ENCODE measurements around the gene SERPINA6.

- RRBS = no CpG with 5 or more reads among the region's 11 CpGs
Measured at GRCh38 chr14:92671121-92671931, 77.1 kb downstream of the LGMN start.

DNA sequence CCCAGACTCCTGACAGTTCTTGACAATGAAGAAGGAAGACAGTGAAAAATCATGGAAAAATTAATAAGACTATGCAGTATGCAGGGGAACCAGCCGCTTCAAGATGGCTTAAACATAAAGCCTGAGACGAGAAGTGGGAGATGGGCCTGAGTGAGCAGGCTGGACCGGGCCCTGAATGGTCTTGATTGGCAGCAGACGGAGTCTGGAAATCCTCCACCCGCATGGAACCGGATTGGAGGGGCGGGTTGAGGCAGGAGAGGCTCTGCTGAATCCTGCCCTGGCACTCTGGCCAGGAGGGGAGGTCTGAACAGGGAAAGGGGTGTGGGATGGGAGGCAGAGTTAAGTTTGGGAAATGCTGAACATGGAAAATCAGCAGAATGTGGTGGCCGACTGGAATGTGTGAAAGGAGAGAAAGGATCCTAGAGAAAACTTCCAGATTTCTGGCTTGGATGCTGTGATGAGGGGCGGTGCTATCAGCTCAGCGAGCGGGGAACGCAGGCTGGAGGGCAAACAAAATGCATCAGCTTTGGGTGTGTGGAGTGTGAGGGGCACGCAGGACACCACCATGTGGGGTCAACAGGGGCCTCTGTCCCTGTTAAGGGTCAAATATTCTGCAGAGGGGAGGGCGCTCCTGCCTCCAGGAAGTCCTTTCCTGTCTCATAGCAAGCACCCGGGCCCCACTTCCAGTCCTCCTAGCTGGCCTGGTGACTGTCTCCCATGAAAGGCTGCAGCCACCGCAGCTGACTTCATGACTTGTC lies 53.9 kb downstream of the LGMN start:
- RRBS = 89% methylated on average over 4 of the region's 16 CpGs

- RRBS = no CpG with 5 or more reads among the region's 6 CpGs
Measured at GRCh38 chr14:92964588-92965243, 41.8 kb downstream of the CHGA start.

DNA sequence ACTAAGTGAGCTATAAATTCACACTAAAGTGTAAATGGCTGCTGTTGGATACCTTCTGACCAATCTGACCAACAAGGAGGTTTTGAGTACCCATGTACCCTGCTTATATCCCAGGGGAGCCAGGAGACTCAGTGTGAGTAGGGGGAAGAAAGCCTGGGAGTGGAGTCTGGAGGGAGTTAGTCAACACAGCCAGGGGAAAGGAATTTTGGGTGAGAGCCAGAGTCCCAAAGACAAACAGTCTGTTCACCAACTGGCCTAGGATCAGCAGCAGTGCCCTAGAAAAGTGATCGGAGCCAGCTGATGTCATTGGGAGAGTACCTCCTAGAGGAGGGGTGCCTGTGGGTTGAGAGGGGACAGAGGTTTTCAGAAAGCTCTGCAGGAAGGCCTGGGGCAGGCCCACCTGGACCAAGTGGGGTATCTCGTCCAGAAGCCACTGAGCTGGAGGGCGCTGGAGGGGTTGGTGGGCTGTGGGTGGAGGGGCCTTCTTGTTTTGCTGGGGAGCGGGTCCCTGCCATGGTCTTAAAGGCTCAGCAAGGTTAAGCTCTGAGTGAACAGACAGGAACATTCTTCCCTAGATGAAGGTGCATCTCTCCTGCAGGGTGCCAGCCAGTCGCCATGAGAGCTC lies 63.4 kb downstream of the CHGA start:
- RRBS = no CpG with 5 or more reads among the region's 5 CpGs

- RRBS = no CpG with 5 or more reads among the region's 7 CpGs
Measured at GRCh38 chr14:93135253-93135935, 19.7 kb upstream of the ITPK1 start.

GRCh38 chr14:93256977-93257902 lies 50.2 kb downstream of the UBR7 start:
- RRBS = no CpG with 5 or more reads among the region's 3 CpGs

GRCh38 chr14:93743908-93744640 lies 44.2 kb downstream of the PRIMA1 start:
- RRBS = no CpG with 5 or more reads among the region's 23 CpGs

- RRBS = no CpG with 5 or more reads among the region's 7 CpGs
Measured at GRCh38 chr14:93955150-93955510, 21.2 kb downstream of the ASB2 start.

DNA sequence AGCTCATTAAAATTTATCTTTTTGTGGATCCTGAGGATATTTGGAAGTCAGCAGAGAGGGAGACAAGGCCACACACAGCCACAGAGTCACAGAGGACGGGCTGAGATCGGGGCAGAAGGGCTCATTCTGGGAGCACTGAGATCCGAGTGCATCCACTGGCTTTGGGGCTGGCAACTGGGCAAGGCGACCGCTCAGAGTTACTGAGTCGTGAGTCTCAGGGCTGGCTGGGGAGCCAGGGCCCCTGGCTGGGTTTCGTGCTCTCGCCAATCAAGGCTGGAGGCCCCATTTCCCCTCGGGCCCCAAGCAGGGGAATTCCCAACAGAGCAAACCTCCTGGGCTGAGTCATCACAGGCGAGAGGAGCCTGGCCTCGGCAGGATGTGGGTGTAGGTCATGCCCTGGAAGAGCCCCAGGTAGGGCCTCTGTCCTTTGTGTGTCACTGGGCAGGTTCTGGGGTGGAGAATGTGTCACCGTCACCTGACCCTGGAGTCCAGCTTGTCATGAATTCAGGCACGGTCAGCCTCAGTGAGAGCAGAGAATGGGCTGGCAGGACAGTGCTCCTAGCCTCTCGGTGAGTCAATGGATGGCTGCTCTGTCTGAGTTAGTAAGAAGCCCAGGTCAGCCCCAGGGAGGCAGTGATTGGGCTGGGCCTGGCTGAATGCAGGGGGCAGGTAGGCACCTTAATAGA lies 17.0 kb downstream of the ASB2 start:
- RRBS = no CpG with 5 or more reads among the region's 14 CpGs

GRCh38 chr14:93970852-93971517 lies 5.4 kb downstream of the ASB2 start:
- RRBS = no CpG with 5 or more reads among the region's 16 CpGs

DNA sequence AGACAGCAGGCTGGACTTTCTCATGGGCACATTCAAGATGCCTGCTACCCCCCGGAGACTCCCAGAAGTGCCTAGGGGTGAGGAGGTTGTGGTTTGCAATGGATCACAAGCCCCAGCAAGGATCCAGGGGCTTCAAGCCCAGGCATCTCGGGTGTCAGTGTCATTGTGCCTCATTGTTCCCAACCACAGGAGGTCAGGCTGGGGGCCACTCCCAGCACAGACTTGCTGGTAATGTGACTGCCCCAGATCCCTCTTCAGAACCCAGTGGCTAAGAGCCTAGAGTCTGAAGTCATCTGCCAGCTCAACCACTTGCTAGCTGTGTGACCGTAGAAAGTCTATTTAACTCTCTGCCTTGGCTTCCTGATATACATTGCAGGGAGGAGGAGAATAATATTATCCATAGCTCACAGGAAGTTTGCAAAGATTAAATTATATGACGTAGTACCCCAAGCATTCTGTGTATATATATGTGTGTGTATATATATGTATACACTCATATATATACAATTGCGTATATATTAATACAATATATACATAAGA lies 7.7 kb upstream of the ASB2 start:
- RRBS = no CpG with 5 or more reads among the region's 5 CpGs

DNA sequence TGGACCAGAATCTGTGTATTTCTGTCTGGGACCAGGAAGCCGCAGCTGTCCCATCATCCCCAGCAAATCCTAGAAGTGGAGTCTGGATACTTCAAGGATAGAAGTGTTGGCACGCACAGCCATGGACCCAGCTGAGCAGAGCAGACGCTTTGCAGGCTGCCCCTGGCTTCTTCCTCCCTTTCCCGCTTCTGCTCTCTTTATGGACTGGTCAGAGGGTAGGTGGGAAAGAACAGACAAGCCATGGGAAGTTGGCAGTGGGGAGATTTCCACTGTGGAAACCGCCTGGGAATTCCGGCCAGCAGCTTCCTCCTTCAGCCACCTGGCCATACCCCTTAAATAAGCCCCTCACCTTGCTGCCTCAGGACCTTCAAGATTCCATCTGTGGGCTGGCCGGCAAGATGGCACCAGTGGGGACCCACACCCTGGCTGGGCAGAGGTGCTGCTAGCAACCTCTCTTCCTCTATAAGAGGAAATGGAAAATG lies 20.6 kb downstream of the OTUB2 start:
- RRBS = no CpG with 5 or more reads among the region's 7 CpGs

- RRBS = no CpG with 5 or more reads among the region's 1 CpG
Measured at GRCh38 chr14:94058470-94058865, 22.5 kb downstream of the DDX24 start.

DNA sequence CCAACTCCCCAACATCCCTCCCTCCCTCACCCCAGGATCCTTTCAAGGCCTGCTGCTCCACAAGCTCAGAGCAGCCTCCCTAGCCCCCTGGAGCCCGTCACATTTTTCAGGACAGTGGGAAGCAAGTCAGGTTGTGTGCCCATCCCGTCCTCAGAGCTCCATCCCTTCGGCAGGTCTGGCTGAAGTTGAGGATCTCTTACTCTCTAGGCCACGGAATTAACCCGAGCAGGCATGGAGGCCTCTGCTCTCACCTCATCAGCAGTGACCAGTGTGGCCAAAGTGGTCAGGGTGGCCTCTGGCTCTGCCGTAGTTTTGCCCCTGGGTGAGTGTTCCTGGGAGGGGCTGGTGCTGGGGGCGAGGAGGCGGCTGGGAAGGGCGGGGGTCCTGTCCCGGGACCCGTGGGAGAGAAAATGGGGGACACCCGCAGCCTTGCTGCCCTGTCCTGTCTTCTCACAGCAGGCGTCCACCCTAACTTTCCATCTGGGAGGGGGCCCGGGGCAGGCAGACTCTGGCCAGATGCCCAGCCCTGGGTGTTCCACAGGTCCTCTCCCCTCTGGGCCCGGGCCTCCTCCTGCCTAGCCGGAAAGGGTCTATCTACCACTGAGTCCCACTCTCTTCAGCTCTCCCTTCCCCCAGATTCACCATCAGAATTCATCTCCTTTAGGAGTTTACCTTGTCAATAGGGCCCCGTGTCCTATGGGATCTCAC lies 17.8 kb downstream of the IFI27L2 start:
- RRBS = 85% methylated on average over 2 of the region's 17 CpGs

GRCh38 chr14:94116277-94116900 lies 13.0 kb downstream of the IFI27L2 start:
- RRBS = no CpG with 5 or more reads among the region's 12 CpGs

DNA sequence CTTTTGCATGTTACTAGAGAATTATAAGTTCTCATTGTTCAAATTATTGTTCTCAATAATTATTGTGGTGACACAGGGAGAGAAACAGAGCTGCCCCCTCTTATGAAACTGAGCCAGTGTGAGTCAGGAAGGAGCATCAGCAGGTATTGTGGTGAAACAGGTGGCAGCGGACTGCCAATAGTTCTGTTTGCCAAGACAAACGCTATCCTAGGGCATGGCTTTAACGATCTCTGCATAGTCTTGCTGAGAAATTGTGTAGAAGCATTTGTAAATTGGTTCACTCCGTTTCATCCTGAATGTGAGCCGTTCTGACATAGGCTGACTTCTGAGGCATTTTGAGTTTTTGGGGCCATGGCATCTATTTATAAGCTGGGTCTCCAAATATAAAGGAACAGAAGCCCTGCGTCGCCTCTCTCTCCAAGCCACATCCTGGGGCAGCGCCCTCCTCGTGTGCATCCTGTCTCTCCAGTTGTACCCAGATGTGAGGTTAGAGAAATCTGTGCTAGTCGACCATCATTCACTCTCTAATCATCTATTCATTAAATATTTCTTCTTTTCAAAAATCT lies 15.8 kb upstream of the PPP4R4 start:
- RRBS = no CpG with 5 or more reads among the region's 10 CpGs

GRCh38 chr14:94162085-94162301 lies 12.1 kb upstream of the PPP4R4 start:
- RRBS = no CpG with 5 or more reads among the region's 1 CpG

GRCh38 chr14:94290757-94291103 lies 2.3 kb downstream of the SERPINA10 start:
- RRBS = no CpG with 5 or more reads among the region's 5 CpGs

DNA sequence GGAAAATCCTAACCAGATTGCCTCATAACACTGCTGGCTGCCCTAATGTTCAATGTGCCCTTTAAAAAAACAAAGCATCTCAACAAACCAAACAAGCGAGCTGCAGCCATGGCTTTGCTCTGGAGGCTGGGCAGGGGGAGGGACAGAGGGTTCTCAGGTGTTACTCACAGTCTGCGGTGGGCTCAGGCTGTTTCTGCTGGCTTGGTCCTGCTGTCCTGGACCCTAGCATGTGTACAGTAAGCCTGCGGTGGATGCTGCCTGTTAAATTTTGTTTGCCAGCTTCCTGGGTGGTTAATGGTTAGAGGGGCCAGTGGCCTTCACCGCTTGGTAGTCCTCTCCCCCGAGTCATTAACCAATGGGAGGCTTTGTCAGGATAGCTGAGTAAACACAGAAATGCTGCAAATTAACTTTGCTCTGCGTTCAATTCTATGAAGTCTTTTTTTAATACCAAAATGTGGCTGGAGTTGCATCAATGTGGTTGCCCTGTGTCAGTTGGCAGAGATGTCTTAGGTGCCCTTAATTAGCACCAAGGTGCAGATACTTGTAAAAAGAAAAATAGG lies at the start of gene SERPINA6:
Gene SERPINA6 (minus strand): TSS at position 238 of the 560 bp plus-strand sequence.
- RRBS = no CpG with 5 or more reads among the region's 6 CpGs